Cardiac fibroblast (primary cell): Measurements from ENCODE around the genes TH and ASCL2.

- RRBS, result no CpG with 5 or more reads among the region's 2 CpGs
These were observed 14.3 kb downstream of the IFITM10 start for GRCh38 chr11:1736045-1736512.

DNA sequence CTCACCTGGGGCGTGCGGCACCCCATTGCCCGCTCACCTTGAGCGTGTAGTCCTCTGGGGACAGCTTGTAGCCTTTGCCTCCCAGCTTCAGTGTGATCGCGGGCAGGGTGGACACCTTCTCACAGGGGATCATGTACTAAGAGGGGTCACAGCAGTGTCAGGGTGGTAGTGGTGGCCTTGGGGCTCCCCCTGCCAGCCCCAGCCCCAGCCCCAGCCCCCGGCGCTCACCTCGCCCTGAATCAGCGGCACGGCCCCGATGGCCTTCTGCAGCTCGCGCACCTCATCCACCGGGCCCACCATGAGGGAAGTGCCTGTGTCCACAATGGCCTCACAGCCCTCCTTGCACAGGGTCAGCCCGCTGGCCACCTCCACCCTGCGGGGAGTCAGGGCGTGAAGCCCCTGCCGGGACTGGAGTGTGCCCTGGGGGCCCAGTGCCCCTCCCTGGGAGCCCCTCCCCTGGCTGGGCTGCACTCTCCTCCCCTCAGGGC lies 3.4 kb upstream of the IFITM10 start:
- RRBS, result 87% methylated on average over 10 of the region's 19 CpGs

DNA sequence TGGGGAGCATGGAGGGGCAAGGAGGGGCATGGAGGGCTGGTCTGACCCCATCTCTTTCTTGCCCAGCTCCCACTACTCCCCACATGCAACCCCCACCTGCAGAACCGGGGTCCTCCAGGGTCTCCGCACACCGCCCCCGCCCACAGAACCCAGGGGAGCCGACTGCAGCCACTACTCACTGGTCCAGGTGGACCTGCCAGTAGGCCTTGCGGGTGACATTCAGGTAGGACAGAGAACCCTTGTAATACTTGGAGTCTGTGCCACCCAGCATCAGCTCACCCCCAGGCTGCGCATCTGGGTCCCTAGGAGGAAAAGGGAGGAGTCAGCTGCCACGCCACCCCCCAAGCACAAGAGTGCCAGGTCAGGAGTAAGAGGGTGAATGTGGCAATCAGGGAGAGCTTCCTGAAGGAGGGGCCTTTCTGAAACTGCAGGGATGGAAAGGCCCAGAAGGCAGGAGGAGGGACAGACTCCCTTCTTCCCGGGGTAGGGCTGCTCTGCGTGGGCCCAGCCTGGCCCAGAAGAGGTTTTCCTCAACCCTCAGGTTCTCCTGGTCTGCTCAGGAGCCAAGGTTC lies 4.4 kb upstream of the IFITM10 start:
- RRBS, result no CpG with 5 or more reads among the region's 10 CpGs

- RRBS, result no CpG with 5 or more reads among the region's 51 CpGs
These were observed 3.0 kb downstream of the CTSD start for GRCh38 chr11:1760161-1761631.

- RRBS, result 71% methylated on average over 2 of the region's 27 CpGs
These were observed 1.2 kb downstream of the CTSD start for GRCh38 chr11:1762120-1763336.

DNA sequence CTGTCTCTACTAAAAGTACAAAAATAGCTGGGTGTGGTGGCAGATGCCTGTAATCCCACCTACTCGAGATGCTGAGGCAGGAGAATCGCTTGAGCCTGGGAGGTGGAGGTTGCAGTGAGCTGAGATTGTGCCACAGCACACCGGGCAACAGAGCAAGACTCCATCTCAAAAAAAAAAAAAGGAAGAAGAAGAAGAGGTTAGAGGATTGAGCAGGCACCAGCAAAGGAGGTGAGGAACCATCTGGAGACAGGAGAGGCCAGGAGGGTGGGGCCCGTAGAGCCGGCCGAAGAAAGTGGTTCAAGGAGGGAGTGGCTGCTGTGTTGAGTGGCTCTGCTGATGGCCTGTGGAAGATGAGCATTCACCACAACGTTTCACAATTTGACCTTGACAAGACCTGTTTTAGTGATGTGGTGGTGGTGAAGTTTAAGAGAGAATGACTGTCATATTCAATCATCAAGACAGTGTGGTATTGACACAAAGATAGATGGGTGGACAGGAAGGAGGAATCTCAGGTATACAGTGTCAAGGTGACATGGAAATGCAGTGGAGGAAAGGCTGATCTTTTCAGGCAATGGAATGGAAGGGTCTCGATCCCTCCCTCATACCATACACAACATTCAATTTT lies 6.8 kb upstream of the CTSD start:
- RRBS, result no CpG with 5 or more reads among the region's 8 CpGs

DNA sequence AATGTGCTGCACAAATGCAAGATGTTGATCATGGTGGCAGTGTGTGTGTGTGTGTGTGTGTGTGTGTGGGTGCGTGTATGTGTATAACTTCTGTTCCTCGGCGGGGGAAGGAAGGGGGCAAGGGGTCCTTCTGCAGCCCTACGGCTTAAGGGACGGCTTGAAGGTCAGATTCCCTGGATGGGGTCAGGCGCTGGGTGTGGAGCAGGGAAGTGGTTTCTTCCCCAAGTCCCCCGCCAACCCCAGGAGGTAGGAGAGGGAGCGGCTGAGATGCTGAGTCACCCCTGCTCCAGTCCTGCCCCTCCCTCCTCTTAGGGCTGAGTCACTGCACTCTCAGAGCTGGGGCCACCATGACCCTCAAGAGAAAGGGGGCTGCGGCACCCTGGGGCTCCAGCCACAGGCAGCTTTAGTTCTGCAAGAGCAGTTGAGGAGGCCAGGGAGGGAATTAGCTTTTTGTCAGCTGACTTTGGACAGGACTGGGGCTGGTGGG lies 8.7 kb upstream of the CTSD start:
- RRBS, result no CpG with 5 or more reads among the region's 9 CpGs

- RRBS, result no CpG with 5 or more reads among the region's 18 CpGs
These were observed 18.3 kb upstream of the CTSD start for GRCh38 chr11:1781822-1782538.

- RRBS, result 85% methylated on average over 3 of the region's 18 CpGs
These were observed 6.7 kb downstream of the TNNI2 start for GRCh38 chr11:1845194-1846210.

DNA sequence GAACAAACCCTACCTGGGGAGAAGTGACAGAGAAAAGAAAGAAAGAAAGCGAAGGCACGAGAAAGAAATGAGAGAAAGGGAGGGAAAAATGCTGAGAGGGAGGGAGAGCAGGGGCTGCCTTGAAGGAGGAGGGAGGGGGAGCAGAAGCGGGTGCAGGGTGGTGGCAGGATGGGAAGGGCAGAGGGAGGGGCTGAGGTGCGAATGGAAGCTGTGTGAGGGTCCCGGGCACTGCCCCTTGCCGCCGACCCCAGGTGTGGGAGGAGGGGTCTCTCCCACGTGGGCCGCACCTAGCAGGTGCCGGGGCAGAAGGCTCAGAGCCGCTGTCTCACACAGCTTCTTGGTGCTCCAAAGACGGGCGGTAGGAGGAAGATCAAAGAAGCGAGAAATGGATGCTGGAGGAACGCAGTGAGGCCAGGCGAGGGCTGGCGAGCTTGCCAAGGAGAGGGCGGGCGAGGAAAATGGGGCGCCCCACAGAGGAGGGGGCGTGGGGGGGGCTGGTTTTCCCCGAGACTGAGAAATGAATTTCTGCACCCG lies 16.5 kb downstream of the LSP1 start:
- RRBS, result 52% methylated on average over 7 of the region's 23 CpGs

- RRBS, result no CpG with 5 or more reads among the region's 2 CpGs
These were observed 18.9 kb downstream of the PRR33 start for GRCh38 chr11:1872943-1873071.

DNA sequence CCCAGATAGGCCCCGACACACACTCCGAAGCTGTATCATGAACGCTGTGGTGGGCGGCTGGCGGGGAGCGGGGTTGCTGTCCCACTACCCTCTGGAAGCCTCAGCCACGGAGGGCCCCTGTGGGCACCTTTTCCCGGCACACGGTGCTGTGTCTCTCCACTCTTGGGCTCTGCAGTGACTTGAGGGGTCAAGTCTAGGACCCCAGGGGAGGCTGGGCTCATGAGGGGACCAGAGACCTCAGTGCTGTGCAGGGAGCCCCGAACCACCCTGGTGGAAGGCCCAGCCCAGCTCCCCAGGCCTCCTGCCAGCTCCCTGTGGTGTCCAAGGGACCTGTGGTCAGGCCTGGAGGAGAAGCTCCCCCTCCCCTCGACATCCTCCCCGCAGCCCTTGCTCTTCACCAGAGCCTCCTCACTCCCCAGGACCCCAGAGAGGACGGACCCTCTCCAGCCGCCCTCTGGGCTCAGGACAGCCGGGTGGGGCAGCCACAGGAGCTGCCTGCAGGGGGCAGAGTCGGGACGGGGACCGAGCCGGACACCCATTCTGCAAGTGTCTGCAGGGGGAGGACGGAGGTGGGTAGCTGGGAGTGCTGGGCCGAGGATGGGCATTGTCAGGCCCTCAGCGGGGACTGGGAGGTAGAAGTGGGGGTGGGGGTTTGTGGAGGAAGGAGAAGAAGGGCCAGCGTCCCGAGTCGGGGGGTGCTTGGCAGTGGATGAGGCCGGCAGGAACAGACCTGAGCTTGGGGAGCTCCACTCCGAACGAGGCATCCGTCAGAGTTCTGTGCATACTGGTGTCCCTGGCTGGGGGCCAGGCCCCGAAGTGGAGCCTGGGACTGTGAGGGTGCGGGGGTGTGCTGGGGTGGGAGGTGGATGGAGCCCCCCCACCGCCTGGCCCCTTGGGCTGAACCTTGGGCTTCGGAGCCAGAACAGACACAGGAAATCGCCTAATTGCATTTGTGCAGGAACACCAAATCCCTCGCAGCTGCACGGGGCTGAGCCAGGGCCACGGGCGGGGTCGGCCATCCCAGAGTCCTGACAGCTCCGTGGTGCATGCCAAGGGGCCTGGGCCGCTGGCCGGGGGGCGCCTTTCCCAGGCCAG lies 15.3 kb downstream of the PRR33 start:
- RRBS, result 10% methylated on average over 1 of the region's 43 CpGs

GRCh38 chr11:1891180-1891660 lies 475 bp downstream of the PRR33 start:
- RRBS, result 55% methylated on average over 5 of the region's 13 CpGs

DNA sequence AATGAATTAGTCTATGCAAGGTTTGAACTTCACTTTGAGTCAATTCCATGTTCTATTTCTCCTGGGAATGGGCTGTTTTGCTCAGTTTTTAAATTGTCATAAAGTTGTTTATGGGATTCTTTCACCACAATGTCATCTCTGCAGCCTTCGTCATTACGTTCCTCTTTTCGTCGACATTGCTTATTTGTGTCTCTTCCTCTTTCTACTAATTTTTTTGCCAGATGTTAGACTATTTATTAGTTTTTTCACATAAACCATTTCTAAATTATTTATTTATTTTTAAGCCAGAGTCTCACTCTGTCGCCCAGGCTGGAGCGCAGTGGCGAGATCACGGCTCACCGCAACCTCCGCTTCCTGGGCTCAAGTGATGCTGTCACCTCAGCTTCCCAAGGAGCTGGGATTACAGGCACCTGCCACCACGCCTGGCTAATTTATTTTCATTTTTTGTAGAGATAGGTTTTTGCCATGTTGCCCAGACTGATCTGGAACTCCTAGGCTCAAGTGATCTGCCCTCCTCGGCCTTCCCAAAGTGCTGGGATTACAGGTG lies 7.1 kb upstream of the TNNT3 start:
- RRBS, result no CpG with 5 or more reads among the region's 12 CpGs

- RRBS, result no CpG with 5 or more reads among the region's 15 CpGs
These were observed 12.5 kb downstream of the TNNT3 start for GRCh38 chr11:1931937-1932526.

DNA sequence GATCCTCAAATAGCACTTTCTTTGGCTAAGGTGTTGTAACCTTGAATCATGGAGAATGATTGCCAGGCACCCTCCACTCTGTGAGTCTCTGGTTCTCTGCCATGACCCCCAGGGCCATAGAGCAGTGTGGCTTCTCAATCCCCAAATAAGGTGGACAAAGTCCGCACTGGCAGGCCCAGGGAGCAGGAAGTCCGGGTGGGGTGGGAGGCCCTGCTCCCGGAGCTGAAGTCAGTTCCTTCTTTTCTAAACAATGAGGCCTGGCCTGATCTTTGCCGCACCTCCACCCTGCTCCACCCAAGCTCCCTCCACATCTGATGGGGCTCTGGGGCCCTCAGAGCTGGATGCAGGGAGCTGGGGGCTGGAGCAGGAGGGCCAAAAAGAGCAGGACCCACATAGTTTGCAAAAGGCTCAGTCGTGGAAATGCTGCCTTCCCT lies 36.6 kb downstream of the IGF2 start:
- RRBS, result no CpG with 5 or more reads among the region's 5 CpGs

GRCh38 chr11:2171748-2171947 lies at the start of gene TH:
TH (minus strand) TSS chr11:2171815.
- RRBS, result no CpG with 5 or more reads among the region's 7 CpGs

GRCh38 chr11:2270328-2271550 lies at the start of gene ASCL2:
ASCL2 (minus strand) TSS chr11:2270588.
- RRBS, result 3% methylated on average over 29 of the region's 132 CpGs

DNA sequence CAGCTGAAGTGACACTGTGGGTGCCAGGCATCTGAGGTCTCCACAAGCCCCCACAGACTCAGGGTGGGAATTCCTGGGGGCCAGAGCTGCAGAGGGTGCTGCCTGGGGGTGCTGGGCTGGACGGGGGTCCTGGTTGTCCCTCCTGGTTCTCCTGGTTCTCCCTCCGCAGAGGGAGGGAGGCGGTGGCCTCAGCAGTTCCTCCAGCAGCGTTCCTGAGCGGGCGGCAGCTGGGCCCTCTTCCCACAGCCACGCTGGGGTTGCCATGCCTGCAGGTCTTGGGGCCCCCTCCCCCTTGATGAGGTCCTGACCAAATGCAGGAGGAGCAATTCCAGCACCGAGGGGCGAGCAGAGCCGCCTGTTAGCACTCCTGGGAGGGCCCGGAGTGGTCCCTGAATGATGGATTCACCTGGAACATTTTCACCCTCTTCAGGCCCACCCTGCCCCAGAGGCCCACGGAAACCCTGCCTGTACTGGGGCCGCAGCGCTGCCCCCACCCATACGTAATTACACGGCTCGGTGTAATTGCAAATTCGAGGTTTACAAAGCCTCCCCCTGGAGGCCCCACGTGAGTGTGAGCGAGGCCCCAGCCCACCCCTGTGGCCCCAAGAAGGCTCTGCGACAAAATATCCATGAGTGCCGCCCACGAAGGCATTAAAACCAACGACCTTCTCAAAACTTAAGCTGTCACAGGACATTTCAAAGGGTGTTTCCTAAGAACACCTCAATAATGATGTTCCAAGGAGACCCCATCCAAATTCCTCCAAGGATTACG lies 597 bp downstream of the C11orf21 start:
- RRBS, result no CpG with 5 or more reads among the region's 25 CpGs

GRCh38 chr11:2302823-2303461 lies 1.1 kb downstream of the TSPAN32 start:
- RRBS, result no CpG with 5 or more reads among the region's 18 CpGs